Type B pancreatic cell (in vitro differentiated cells): ENCODE measurements around the gene SCART1.

- PRO-cap: no peak
Observed at GRCh38 chr10:133279560-133280335, 3.1 kb upstream of the ADAM8 start.

GRCh38 chr10:133287915-133288210 is 11.2 kb upstream of the ADAM8 start:
- PRO-cap: no peak

GRCh38 chr10:133292394-133292852 is 15.8 kb upstream of the ADAM8 start:
- PRO-cap: no peak

- PRO-cap: bidirectional peak, plus-strand start at chr10:133335257, minus-strand start at chr10:133335113
Observed at GRCh38 chr10:133334561-133335341, 1.9 kb downstream of the CALY start.

GRCh38 chr10:133343524-133343948 is 3.6 kb upstream of the PRAP1 start:
- PRO-cap: no peak

DNA sequence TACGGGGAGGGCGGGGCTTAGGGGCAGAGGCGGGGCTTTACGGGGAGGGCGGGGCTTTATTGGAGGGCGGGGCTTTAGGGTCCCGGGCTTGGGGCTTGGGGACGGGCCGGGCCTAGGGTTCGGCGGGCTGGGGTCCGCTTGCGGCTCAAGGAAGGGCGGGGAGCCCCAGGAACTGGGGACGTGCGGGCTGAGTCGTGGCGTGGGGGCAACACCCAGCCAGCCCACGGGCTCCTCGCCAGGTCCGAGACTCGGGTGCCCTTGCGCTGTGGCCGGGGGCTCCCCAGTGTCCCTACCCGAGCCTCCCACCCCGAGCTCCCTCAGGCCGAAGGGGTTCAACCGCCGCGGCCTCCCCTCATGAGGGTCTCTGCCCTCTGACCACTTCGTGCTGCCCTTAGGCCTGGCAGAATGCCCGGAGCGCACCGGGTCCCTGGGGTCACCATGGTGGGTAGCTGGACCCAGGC is 318 bp upstream of the FUOM start:
- PRO-cap: no peak

DNA sequence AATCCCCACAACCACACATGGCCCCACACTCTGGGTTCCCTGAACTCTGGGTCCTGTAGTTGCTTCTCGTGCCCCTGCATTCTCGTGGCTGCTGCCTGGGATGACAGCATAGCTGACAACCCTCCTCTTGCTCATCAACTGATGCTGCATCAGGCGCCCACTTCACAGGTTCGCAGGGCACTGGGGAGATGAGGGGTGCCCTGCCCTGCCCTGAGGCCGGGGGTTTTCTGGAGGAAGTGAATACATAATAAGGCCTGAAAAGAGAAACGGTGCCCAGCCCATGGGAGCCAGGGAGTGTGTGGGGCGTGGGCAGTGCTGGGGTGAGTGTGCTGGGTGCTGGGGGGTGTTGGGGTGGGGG is 2.2 kb upstream of the MTG1 start:
- PRO-cap: no peak

GRCh38 chr10:133453523-133453873 is 247 bp upstream of the SCART1 start:
- PRO-cap: no peak

GRCh38 chr10:133453874-133454146 is at the start of gene SCART1:
TSS of gene SCART1 (plus strand) at chr10:133453945.
- PRO-cap: no peak

- PRO-cap: no peak
Observed at GRCh38 chr10:133512079-133512721, 15.0 kb upstream of the CYP2E1 start.

GRCh38 chr10:133531138-133532033 is 4.2 kb downstream of the CYP2E1 start:
- PRO-cap: no peak